GM12892 (cell line): Measurements from ENCODE around the genes CD22, FFAR1, RBM42 and IGFLR1.

- RRBS, result no CpG with 5 or more reads among the region's 38 CpGs
Measured at GRCh38 chr19:35012921-35014086, 13.2 kb downstream of the GRAMD1A start.

DNA sequence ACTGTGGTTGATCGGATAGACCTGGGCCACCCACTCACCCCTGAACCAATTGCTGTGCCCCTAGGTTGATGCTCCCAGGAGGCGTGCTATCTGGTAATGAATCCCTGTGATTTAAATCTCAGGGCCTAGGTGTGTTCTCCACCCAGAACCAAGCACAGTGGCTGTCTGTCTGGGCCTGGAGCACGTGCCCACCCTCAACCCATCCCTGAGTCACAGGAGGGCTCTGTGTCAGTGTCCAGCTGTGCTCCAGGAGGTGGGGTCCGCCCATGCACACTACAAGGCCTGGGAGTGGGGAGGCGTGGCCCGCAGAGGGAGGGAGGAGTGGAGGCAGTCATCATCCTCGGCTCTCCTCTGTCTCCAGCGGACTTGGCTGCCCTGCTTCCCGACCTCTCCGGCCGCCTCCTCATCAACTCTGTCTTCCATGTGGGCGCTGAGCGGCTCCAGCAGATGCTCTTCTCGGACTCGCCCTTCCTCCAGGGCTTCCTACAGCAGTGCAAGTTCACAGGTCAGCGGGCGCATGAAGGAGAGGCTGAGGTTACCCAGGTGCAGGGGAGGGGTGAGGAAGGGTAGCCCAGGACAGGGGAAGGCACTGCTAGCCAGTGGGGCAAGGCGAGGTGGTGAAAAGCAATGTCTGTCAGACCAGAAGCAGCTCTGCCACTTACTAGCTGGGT lies 14.7 kb upstream of the SCN1B start:
- RRBS, result no CpG with 5 or more reads among the region's 18 CpGs

- RRBS, result no CpG with 5 or more reads among the region's 24 CpGs
Measured at GRCh38 chr19:35038757-35039712, 2.5 kb upstream of the HPN start.

GRCh38 chr19:35039878-35040465 lies 1.5 kb upstream of the HPN start:
- RRBS, result 43% methylated on average over 1 of the region's 27 CpGs

DNA sequence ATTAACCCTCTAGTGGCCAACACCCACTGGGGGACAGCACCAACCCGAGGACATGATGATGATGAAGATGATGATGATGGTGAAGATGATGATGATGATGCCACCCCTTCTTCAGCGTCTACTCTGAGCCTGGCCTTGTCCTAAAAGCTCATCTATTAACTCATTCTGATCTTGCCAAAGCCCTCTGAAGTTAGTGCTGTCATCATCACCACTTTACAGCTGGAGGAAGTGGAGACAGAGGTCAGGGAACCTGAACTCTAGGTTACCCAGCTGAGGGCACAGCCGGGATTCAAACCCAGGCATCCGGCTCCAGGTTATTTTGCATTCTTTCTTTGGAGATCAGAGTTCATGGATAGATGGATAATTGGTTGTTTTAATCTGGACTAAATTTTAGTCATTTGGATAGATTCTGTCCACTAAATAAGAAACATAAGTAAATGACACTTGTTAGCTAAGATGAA lies 799 bp upstream of the LGI4 start:
- RRBS, result no CpG with 5 or more reads among the region's 4 CpGs

DNA sequence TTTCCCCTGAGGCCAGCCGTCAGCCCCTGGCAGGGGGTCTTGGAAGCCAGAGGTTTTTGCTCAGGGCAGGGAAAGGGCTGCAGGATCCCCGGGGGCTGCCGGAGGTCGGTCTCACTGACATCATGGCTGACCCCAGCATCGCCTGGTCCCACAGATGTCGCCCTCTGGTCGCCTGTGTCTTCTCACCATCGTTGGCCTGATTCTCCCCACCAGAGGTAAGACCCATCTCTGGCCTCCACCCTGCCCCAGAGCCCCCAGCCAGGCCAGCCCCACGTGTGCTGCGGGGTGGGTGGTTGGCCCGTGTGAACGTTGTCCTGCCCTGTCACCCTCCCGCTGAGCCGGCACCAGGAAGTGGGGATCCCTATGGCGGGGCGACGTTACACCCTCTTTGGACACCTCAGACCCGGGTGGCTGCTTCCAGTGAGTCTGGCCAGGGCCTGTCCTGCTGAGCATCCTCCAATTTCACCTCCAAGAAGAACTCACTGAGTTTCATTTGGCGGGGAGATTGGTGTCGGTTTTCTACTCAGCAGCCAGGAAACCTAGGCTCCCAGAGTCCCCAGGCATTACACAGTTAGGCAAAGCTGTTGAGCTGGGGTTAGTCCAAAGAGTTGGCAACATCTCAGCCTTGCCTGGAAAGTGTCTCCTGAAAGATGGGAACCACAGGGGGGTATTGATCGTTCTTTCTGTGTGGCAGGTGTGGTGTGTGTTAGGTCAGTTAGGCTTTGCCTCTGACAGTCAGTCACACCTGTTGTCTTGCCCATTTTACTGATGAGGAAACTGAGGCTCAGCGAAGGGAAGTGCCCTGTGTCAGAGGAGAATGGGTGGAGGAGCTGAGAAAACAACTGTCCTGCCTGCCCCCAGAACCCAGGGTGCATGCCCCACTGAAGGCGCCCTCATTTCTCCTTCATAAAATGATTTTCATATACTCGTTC lies 1.1 kb downstream of the FXYD5 start:
- RRBS, result 3% methylated on average over 5 of the region's 24 CpGs

DNA sequence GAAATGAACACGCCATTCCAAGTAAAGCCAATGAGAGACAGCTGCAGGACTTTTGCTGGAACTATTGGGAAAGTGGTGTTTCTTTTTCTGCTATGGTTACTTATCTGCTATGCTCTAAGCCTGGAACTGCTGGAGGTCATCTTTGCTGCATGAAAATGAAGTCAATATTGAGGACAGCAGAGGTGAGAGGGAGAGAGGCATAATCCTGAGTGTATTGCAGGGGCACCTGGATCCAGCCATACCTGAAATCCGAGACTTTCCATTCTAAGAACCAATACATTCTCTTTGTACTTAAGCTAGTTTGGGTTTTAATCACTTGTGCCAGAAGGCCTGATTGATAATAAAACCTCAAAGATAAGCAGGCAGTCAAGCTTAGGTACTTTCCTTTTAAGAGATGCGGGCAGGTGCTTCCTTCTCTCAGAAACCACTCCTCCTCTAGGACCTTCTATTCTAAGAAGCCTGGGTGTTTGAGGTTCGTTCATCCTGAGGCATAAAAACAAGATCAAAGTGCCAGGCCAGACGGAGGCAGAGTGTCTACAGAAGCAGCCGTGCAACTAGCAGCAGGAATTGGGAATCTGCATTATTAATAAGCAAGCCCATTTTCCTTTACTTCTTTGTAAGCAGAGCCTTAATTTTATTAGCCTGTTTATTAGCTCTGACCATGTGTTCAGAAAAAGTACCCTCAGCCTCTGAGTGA lies 22.2 kb downstream of the FAM187B start:
- RRBS, result no CpG with 5 or more reads among the region's 6 CpGs

GRCh38 chr19:35328801-35329342 lies at the start of gene CD22:
TSS of gene CD22 (plus strand) at chr19:35329187.
- RRBS, result no CpG with 5 or more reads among the region's 12 CpGs

GRCh38 chr19:35346501-35347058 lies 1.1 kb upstream of the FFAR1 start:
- RRBS, result no CpG with 5 or more reads among the region's 18 CpGs

DNA sequence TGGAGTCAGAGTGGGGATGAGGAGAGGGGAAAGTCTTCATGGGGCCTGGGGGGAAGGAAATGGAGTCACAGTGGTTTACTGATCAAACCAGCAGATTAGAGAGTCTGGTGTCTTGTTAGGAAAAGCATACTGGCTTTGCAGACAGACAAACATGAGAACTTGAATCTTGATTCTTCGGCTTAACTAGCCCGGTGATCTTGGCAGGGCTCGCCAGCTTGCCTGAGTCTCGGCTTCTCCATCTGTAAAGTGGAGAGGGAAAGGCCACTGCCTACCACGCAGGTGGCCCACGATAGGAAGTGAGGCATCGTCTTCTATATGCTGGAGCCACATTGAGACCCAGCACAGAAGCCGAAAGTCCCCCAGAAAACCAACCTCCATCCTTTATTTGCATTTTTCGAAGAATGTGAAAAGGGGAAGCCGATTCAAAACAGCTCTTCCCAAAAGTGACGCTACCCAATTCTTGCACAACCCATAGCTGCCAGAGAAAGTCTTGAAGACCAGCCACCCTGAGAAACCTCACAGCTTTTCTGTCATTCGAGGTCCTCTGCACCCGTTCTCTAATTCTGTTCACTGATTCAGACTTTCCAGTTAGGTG lies at the start of gene FFAR1:
TSS of gene FFAR1 (plus strand) at position 519 of the 595 bp plus-strand sequence.
- RRBS, result no CpG with 5 or more reads among the region's 13 CpGs

DNA sequence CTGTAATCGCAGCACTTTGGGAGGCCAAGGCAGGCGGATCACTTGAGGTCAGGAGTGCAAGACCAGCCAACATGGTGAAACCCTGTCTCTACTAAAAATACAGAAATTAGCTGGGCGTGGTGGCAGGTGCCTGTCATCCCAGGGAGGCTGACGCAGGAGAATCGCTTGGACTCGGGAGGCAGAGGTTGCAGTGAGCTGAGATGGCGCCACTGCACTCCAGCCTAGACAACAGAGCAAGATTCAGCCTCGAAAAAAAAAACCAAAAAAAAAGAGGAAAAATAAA lies 453 bp upstream of the FFAR2 start:
- RRBS, result no CpG with 5 or more reads among the region's 8 CpGs

DNA sequence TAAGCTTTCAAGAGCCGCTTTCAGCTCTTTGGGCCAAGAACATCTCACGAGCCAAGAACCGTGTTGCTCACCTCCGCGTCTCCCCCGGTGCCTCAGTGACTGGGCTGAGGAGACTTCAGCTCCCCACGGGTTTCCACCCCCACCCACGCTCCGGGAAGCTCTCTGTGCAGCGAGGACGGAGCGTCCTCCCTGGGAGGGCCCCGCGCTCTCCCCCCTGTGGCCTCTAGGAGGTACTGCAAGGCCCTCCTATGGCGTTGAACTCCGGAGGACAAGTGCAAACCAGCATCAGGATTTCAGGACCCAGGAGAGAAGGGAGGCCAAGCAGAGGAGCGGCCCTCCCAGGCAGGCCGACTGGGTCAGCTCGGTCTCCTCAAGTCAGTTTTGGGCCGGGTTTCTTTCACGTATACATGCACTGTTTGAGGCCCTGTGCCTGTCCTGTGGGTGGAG lies 5.1 kb upstream of the KRTDAP start:
- RRBS, result 2% methylated on average over 4 of the region's 21 CpGs

DNA sequence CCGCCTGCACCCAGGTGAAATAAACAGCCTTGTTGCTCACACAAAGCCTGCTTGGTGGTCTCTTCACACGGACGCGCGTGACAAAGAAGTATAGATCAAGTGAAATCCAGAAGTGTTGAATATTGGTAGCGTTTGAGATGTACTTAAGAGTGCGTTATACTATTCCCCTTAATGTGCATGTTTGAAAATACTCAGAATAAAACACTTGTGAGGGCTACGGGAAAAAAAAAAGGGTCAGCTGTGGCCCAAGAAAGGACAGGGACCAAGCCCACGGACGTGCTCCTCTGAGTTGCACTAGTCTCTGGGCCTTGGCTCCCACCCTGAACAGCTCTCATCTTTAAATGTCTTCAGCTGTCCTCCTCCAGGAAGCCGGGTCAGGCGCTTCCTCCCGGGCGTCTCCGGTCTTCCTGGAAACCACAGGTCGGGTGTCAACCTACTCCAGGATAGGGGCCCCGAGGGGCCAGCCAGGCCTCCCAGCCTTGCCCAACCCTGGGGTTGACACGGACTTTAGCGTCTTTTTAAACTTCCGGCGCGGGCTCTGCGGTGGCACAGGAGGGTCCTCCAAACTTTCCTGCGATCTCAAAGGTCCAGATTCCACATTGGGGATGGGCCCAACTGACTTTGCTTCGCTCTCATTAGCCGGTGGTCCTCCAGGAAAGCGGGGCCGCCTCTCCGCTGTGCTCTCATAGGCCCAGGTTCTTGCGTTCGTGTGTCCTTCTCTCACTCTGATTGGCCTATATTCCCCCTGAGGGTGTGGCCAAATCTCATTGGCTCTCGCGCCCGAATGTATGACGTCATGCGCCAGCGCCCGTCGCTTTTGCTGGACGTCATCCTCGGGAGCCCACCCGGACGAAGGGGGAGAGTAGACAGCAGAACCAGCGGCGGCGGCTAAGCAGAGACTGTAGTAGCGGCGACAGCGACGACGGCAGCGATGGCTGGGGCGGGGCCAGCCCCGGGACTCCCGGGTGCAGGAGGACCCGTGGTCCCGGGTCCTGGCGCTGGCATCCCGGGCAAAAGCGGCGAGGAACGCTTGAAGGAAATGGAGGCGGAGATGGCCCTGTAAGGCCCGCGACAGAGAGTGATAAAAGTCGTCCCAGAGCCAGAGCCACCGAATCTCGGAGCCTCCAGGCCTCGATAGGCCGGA lies at the start of gene RBM42:
TSS of gene RBM42 (plus strand) at position 814 of the 1,144 bp plus-strand sequence.
- RRBS, result no CpG with 5 or more reads among the region's 70 CpGs

DNA sequence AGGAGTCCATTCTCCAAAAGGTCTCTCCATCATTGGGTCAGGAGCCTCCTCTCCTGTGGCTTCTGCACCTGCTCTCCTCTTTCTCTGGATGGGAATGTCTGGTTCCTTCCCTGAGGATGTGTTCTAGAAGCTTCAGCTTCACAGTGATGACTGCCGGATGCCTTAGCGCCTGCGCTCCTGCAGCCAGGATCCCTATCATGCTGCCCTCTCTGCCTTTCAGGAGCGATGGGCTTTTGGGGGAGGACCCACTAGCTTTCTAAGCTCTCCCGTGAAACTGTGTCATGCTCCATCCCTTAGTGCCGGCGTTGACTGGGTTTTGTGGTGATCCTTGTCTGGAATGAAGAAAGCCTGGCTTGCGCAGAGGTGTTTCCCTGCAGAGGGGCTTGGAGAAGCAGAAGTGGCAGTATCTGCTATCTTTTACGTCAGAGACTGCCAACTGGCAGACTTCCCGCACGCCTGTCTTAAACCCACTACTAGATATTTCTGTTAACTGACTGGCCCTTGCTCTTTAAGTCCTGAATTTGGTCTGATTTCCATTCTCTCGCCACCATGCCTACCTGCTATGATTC lies 3.9 kb upstream of the KMT2B start:
- RRBS, result no CpG with 5 or more reads among the region's 12 CpGs

GRCh38 chr19:35722413-35723341 lies 4.9 kb downstream of the KMT2B start:
- RRBS, result 99% methylated on average over 5 of the region's 34 CpGs

DNA sequence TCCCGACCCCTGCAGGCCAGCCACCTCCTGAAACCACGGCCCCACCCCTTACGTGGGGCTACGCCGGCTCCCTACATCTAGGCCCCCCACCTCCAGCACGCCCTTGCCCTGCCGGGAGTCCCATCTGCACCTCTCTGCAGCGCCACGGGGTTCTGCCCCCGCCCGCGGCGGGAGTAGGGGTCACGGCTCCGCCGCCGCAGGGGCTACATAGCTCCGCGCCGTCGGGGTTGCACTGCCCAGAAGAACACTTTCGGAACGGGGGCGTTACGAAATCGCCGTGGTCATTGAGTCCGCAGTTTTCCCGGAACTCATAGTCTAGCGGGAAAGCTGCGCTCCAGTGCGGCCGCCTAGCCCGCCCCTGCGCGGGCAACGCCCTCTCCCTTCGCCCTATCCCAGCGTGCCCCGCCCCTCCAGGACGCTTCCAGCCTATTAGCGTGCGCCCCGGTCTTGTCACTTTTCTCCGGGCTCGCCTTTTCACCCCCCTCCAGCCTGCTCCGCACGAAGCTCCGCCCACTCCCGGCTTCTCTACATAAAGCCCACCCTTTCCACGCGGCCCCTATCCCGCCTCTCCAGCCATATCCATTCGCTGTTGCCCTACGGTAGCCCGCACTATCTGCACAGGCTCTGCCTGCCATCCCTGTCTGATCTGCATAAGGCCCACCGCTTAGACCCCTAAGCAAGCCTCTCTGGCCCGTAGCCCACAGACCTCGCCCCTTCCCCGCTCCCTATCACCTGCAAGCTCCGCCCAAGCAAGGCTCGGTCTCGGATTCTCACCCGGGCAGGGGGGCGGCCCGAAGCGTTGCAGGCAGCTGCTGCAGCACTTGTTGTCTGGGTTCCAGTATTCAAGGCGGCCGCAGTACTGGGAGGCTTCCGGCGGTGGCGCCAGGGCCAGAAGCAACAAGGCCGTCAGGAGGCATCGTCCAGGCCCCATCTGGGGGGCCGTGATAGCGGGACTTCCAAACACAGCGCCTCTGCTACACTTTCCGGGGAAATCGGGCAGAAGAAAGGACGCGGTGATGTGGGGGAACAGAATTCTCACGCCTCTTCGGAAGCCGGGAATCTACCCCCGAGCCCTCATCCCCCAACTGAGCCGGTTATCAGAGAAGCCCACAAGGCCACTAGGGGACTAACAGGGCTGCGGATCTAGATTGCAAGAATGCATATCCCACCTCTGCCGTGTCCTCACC lies 1.6 kb downstream of the IGFLR1 start:
- RRBS, result 4% methylated on average over 18 of the region's 88 CpGs

- RRBS, result no CpG with 5 or more reads among the region's 19 CpGs
Measured at GRCh38 chr19:35741894-35742945, at the start of gene IGFLR1. TSS of gene IGFLR1 (minus strand) at chr19:35742452.

DNA sequence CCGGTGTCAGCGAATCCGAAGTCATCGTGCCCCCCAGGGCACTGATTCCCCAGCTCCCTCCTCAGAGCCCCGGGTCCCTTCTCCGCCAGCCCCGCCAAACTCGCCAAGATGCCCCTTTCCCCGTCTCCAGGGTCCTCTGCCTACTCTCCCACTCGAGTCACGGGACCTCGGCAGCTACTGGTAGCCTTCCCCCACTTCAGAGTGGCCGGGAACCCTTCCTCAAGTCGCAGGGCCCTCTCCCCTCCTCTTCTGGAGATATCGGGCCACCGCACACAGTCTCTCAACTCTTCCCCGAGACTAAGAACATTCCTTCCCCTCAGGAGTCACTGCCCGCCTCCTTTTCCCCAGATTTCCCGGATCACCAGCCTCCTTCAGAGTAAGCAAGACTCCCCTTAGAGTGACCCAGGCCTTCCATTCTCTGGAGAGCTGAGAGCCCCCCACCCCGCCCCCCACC lies 640 bp downstream of the HSPB6 start:
- RRBS, result 68% methylated on average over 5 of the region's 20 CpGs

GRCh38 chr19:35787049-35787634 lies 11.8 kb downstream of the ARHGAP33 start:
- RRBS, result no CpG with 5 or more reads among the region's 17 CpGs

DNA sequence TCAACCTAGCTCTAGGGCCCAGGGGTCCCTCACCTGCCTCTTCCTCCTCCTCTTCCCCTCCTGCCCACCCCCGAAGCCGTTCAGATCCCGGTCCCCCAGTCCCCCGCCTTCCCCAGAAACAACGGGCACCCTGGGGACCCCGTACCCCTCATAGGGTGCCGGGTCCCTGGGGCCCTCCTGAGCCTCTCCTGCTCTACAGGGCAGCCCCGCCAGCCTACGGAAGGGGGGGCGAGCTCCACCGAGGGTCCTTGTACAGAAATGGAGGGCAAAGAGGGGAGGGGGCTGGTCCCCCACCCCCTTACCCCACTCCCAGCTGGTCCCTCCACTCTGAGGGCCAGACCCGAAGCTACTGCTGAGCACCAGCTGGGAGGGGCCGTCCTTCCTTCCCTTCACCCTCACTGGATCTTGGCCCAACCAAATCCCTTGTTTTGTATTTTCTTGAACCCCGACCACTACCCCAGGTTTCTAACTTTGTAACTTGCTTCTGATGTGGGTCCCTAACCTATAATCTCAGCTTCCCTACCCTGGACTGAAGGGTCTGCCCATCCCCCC lies 12.8 kb downstream of the ARHGAP33 start:
- RRBS, result 83% methylated on average over 5 of the region's 14 CpGs